LHCN-M2 (cell line): Measurements from ENCODE around the genes ATF3, SPATA45 and FLVCR1.

DNA sequence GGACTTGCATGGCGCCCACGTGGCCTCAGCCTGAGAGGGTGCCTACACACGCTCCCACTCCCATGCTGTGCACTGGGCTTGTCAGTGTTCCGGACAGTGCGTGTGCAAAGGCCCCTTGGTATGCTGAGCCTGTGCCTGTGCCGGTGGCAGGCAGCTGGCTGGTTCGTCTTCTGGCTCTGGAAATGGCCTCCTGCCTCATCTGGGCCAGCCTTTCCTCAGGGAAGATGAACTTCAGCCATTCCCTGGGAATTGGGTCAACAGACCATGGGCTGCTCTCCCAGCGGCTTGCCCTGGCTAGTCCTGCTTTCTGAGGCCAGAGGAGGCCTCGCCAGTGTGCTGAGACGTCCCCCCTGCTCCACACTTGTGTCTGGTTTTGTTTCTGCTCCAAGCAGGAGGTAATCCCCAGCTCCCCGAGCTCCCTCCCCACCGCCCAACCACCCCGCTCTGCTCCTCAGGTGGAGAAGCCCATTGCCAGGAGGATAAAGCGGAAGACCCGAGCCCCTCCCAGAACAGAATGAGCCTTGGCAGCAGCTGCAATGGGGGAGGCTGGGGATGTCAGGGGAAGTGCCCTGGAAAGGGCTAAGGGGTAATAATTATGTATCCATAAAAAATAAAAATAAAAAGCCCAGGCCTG is 32.6 kb upstream of the RD3 start:
- RAMPAGE, long total RNA, result no peak

DNA sequence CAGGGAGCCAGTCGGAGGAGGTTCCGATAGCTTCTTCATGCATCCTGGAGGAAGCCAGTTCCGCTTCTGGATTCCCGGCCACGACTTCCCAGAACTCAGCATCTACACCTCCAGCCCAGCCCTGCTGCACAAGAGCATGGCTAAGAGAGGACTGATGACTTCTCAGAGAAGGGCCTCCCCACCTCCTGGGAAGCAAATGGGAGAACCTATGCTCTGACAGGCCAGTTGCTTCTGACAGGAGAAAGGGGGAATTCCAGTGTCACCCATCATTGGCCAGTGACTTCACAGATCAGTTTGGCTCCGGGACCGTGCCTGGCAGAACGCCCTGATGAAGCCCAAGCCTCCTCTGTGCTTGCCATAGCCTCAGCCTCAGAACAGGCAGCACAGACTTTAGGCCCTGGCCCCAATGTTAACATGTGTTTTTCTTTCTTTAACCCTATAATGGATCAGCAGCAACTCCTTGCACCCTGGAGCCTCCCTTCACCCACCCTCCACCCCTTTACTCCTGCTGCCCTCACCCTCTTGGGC is 42.5 kb upstream of the SLC30A1 start:
- RAMPAGE, long total RNA, result no peak

DNA sequence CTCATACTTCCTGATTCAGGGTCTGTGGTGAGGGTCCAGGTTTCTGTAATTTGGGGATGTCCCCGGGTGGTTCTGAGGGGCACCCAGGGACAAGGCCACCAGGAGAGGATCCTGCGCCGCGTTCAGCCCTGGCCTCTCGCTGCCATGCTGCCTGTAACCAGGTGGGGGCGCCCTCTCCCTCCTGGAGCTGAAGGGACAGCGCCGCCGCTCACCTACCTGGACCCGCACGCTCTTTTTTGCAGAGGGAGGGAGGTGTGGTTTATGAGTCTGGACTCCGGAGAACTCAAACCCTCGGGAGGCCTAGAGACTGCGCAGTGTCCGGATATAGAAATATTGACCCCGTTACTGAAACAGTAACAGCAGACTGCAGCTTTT is 23.1 kb upstream of the NEK2 start:
- RAMPAGE, long total RNA, result no peak

DNA sequence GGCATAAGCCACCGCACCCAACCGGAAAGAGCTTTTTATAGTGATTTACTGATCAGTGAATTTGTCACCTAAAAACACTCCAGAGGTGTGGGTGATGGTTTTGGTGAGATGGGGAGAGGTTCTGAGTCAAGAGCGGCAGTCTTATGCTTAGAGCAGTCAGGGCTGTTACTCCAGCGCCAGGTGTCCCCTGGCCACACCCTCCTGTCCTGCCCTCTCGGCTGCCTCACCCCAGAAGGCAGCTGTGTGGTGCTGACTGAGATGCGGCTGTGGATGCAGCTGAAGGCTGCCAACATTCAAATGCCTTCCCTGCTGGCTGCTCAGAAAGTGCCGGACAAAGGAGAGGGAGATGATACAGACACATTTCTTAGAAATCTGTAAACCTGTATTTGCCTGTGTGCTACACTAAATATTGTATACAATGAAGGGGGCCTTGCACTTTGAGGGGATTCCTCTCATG is 94.5 kb upstream of the LPGAT1 start:
- RAMPAGE, long total RNA, result no peak

DNA sequence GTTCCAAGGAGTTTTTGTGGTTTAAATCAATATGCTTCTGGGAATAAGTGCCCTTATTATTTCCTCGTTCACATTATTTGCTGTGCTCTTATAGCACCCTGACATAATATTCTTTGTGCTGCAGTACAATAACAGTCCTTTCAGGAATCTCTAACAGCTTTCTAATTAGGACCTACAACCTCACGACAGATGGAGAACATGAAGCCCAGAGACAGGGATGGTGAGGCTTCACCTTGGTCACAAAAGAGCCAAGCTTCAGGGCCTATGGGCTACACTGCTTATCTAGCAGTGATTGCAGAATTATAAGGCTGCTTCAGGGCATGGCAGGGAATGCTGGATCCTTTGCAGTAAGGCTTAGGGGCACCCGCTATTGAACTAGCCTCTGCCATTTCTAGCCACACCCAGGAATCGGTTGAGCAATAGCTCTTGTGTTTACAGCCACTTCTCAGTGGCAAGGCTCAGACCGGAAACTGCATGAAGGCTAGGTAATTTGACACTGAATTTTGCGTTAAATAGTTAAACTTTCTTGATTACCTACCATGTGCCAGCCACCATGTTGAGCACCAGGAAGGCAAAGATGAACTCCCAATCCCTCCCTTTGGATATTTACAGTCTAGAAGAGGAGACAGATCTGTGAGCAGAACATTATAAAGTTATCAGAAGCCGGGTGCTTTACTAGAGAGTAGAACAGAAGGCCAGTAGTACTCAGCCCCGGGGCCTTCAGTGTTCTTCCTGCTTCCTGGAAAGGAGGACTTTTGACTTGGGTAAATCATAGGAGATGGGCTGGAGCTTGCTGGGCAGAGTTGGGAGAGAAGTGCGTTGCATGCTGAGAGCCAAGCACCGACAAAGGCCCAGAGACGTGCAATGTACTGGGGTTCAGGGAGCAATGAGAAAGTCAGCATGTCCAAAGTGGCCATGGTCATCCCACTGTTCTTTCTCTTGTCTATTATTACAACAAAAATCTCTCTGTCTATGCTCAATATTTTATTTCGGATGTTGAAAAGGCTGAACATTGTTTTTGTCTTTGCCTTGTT is 98.5 kb upstream of the LPGAT1 start:
- RAMPAGE, long total RNA, result no peak

GRCh38 chr1:212008539-212009040 is 26.8 kb downstream of the INTS7 start:
- RAMPAGE, long total RNA, result no peak

GRCh38 chr1:212152109-212152659 is 116.6 kb downstream of the DTL start:
- RAMPAGE, long total RNA, result no peak

DNA sequence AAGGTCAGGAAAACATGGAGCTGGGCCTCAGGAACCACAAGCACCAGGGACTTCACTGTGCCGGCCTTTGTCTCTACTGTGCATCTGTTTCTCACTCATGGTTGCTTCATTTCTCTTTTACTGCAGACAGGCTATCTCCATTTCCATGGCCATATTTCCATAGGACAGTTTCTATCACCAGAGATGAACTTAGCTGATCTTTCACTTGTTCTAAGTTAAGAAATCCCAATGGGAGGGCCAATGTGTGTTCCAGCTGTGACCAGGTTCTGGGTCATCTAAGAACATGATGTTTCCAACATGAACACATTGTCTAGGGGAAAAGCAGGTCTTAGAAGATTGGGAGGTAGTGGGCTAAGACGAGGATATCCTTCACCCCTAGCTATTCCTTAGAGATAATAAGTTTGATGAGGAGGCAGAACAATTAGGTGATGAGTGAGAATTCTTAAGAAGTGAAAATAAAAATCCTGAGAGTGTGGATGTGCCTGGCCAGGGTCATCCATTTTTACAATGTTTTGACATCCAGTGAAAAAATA is 43.6 kb upstream of the PPP2R5A start:
- RAMPAGE, long total RNA, result no peak

DNA sequence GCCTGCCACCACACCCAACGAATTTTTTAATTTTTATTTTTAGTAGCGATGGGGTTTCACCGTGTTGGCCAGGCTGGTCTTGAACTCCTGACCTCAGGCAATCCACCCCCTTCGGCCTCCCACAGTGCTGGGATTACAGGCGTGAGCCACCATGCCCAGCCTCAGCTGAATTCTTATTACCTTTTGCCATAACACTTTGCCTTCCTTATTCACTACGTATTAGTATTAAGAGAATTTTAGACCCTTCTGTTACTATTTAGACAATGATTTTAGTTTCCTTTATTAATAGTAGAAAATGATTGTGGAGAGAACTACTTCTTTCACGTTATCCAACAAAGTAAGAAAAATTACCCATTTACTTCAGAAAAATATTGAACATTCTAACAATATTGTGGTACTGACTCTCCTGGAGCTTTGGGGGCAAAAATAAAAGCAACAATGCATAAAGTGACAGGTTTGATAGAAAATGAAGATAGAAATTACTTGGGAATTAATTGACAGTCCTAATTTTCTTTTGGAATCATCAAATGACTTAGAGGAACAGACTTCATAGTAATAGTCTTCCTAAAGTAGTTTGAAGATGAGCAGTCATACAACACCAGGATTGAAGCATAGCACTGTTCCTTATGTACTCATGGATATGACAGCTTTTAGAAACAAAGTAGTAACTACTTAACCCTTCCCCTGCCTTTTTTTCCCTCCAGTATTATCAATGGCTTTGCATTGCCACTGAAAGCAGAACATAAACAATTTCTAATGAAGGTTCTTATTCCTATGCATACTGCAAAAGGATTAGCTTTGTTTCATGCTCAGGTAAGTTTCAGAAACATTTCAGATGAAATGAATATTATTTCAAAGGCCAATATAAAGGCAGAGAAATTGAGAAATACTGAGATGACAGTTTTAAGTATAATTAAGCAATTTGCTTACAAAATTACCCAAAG is 62.7 kb downstream of the PPP2R5A start:
- RAMPAGE, long total RNA, result no peak

DNA sequence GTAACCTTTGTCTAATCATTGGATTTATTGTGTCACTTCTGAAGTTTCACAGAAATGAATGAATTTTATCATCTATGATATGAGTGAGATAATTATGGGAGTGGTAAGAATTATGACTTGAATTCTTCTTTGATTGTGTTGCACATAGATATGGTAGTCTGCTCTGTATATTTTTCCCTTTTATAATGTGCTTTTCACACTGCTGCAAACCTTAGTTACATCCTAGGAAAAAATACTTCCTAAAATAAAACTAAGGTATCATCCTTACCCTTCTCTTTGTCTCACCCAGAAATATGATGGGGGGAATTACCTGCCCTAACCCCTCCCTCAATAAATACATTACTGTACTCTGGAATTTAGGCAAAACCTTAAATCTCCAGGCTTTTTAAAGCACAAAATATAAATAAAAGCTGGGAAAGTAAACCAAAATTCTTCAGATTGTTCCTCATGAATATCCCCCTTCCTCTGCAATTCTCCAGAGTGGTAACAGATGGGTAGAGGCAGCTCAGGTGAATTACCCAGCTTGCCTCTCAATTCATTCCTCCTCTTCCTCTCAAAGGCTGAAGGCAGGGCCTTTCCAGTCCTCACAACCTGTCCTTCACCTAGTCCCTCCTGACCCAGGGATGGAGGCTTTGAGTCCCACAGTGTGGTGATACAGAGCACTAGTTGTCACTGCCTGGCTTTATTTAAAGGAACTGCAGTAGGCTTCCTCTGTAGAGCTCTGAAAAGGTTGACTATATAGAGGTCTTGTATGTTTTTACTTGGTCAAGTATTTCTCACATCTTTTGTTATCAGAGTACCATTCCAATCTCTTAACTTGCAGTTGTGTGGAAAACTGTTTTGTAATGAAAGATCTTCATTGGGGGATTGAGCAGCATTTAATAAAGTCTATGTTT is 53.5 kb downstream of the PACC1 start:
- RAMPAGE, long total RNA, result no peak

- RAMPAGE, long total RNA, result no peak
Measured at GRCh38 chr1:212542653-212543290, 65.8 kb upstream of the ATF3 start.

GRCh38 chr1:212595884-212596688 is 12.5 kb upstream of the ATF3 start:
- RAMPAGE, long total RNA, result no peak

GRCh38 chr1:212606458-212607125 is 2.0 kb upstream of the ATF3 start:
- RAMPAGE, long total RNA, result no peak

DNA sequence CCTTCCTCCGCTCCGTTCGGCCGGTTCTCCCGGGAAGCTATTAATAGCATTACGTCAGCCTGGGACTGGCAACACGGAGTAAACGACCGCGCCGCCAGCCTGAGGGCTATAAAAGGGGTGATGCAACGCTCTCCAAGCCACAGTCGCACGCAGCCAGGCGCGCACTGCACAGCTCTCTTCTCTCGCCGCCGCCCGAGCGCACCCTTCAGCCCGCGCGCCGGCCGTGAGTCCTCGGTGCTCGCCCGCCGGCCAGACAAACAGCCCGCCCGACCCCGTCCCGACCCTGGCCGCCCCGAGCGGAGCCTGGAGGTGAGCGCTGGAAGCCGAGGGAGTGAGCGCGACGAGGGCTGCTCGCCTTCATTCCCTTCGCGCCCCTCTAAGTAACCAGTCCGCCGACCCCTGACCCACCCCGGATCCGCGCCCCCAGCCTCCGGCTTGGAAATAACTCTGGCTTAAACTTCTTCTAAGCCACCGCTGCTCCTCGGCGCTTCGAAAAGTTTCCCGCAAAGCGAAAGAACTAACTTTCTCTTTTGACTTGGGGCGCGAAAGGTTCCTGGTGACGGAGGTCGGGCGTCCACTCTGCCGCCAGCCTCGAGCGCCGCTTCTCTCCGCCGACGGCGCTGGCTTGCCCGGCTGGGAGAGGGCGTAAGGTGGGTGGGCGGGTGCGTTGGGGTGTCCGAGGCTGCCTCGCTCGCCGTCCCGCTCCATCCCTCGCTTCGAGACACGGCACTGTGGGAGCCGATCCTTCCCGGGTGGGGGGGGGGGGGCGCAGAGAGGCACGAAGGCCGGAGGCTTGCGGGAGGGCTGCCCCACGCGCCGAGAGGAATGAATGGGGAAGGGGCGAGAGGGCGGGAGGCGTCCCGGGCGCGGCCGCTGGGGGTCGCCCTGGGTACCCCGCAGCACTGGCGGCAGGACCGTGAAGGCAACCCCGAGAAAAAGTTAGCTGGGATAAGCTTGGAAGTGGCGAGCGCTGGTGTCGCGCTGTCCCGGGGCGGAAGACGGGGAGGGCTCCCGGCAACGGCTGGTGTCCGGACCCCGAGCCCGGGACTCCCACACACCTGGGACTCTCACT is at the start of gene ATF3:
Gene ATF3, plus strand, starts transcription at position 140 of the 1,072 bp plus-strand sequence.
- RAMPAGE, long total RNA, result no peak

DNA sequence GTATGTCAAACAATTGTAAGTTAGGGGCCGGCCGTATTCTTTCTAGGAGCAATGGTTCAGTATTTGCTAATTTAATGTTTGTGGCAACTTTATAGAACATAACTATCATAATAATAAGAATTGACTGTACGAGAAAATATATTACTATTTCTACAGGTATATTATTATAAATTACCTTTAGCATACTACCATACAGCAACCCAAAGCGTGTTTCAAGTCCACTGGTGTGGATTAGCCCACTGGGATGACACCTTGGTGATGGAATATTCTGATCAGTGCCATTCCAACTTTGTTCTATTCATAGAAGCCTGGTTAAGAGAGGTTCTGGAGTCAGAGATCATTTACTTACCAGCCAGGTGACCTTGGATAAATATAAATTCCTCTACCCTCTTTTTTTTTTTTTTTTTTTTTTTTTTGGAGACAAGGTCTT is at the start of gene SPATA45:
Gene SPATA45, minus strand, starts transcription at position 245 of the 430 bp plus-strand sequence.
- RAMPAGE, long total RNA, result no peak

- RAMPAGE, long total RNA, result no peak
Measured at GRCh38 chr1:212857963-212858623, at the start of gene FLVCR1. Gene FLVCR1 (plus strand): TSS chr1:212858275.

- RAMPAGE, long total RNA, result no peak
Measured at GRCh38 chr1:213759813-213760204, 228.0 kb upstream of the PROX1 start.

DNA sequence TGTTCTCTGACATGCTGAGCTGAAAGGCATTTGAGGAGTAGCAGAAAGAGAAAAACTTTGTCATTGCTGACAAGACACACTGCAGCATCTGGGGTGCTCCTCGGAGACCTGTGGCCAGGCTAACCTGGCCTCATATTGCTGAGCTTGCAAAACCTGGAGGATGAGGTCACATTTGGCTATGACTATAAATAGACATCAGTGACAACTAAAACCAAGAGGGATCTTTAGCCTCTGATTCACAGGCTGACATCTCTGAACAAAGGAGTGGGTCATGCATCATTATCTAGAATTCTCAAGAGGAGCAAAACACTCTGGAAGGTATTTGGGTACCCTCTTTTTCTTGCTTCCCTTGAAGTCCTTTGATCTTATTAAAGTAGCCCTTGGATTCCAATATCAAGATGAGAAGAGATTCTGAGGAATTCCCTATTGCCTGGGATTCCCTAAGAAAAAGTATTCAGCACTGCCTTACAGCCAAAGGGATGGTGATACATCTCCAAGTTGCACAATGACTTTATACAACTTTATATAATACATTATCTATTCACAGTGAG is 83.8 kb downstream of the PROX1 start:
- RAMPAGE, long total RNA, result no peak

- RAMPAGE, long total RNA, result no peak
Measured at GRCh38 chr1:214278730-214279254, 2.2 kb upstream of the SMYD2 start.

GRCh38 chr1:214427733-214428403 is 123.5 kb downstream of the PTPN14 start:
- RAMPAGE, long total RNA, result no peak